Fibroblast of villous mesenchyme (primary cell): ENCODE measurements around the genes DENND2A and EPHB6.

- CAGE, long polyA plus RNA = no peak
Measured at GRCh38 chr7:140110667-140111476, 48.1 kb upstream of the PARP12 start.

DNA sequence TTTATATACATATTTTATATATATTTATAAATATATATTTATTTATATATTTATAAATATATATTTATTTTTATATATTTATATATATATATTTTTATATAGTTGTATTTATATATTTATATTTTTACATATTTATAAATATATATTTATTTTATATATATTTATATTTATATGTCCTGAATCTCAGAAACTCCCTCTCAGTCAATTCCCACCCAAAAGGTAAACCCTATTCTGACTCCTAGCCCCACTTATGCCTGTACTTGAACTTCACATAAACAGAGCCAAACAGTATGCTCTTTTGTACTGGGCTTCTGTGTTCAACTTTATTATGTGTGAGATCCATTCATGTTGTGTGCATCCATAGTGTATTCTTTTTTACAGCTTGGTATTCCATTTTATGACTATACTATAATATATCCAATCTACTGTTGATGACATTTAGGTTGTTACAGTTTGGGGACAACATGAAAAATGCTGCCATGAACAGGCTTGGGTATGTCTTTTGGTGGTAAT is 5.2 kb downstream of the KDM7A start:
- CAGE, long polyA plus RNA = no peak

- CAGE, long polyA plus RNA = no peak
Measured at GRCh38 chr7:140455627-140456090, 23.6 kb downstream of the MKRN1 start.

GRCh38 chr7:140518061-140518530 is 38.8 kb upstream of the MKRN1 start:
- CAGE, long polyA plus RNA = no peak

GRCh38 chr7:140533435-140533971 is 54.2 kb upstream of the MKRN1 start:
- CAGE, long polyA plus RNA = no peak

- CAGE, long polyA plus RNA = no peak
Measured at GRCh38 chr7:140573685-140574112, 66.9 kb downstream of the DENND2A start.

DNA sequence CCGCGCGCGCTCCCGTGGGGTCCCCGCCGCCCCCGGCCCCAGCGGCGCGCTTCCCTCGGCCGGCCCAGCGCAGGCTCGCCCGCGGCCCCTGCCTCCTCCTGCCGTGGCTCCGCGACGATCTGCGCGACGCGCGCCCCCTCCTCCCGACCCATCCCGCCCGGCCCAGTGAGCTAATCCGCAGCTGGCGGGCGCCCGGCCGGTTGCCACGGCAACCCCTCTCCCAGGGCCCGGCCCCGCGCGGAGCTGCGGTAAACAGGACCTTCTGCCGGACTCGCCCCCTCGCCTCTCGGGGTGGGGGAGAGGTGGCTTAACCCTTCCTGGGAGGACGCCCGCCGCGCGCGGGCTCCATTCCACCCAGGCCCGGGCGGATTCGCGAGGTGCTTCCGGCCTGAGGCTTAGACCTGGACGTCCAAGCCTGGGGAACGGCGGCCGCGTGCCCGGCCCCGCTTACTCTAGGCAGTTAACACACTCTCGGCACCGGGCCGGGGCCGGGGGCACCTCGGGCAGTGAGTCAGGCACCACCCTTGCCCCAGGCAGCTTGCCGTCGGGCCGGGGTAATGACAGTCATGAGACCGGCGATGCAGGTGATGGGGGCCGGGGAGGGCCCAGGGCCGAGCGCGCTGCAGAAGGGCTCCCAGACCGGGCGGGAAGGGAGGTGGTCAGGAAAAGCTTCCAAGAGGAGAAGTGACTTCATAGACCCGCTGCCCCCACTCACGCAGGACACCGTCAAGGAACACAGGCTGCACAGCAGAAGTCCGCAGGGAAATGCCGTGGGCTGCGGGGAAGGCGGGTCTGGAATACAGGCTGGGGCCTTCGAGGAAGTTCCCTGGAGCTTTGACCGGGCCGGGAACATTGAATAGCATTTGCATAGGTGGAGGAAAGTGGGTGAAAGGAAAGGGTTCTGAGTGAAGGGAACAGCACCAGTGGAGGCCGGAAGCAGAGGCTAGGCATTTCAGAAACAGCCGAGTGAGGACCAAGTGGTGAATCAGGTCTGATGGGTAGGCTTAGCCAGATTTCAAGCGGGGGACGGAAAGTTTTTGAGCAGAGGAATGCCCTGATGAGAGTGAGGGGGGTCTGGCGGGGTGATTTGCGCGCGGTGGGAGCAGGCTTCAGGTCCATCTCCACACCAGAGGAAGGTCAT is at the start of gene DENND2A:
DENND2A (minus strand) TSS at position 123 of the 1,141 bp plus-strand sequence.
- CAGE, long polyA plus RNA = no peak

GRCh38 chr7:140723769-140725218 is 27.8 kb downstream of the NDUFB2 start:
- CAGE, long polyA plus RNA = no peak

DNA sequence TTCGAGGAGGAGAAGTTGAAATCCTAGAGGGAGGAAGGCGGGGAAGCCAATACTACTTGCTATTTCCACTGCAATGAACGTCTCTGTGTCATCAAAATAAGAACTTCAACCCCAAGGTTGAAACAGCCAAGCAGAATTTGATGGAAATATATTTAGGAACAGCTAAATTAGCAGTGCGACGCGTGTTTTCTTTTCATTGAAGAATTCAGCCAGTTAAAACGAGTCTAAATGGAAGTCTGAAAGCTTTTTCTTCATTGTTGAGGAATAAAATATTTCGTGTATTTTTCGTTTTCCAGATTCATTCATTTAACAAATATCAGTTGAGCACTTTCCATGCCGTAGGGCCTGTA is 474 bp upstream of the BRAF start:
- CAGE, long polyA plus RNA = no peak

- CAGE, long polyA plus RNA = no peak
Measured at GRCh38 chr7:141072308-141072954, 1.4 kb upstream of the TMEM178B start.

DNA sequence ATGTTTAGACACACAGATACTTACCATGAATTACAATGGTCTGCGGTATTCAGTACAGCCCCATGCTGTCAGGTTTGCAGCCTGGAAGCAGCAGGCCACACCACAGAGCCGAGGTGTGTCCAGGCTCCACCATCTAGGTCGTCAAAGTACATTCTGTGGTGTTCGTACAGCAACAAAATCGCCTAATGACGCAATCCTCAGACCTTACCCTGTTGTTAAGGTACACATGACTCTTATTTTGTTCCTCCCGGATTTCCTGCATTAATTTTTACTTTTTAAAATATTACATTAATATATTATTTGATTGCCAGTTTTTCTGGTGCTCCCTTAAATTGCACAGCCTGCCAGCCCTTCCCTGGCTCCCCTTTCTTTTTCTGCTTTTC is 808 bp upstream of the SSBP1 start:
- CAGE, long polyA plus RNA = no peak

- CAGE, long polyA plus RNA = no peak
Measured at GRCh38 chr7:141776788-141776987, 214 bp downstream of the TAS2R4 start.

DNA sequence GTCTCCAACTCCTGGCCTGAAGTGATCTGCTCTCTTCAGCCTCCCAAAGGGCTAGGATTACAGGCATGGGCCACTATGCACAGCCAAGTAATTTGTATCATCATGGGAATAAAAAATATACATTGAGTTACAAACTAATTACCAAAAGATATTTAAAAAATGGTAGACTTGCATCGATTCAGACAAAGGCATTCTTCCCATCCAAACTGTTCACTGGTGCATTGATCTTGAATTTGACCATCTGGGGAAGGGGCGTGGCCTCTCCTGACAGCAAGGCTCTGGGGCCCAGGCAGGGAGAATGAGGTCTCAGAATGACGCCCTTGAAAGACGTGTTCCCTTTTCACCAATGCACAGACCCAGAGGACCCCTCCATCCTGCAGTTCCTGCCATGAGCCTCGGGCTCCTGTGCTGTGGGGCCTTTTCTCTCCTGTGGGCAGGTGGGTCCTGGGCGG is 91.0 kb upstream of the PRSS58 start:
- CAGE, long polyA plus RNA = no peak

DNA sequence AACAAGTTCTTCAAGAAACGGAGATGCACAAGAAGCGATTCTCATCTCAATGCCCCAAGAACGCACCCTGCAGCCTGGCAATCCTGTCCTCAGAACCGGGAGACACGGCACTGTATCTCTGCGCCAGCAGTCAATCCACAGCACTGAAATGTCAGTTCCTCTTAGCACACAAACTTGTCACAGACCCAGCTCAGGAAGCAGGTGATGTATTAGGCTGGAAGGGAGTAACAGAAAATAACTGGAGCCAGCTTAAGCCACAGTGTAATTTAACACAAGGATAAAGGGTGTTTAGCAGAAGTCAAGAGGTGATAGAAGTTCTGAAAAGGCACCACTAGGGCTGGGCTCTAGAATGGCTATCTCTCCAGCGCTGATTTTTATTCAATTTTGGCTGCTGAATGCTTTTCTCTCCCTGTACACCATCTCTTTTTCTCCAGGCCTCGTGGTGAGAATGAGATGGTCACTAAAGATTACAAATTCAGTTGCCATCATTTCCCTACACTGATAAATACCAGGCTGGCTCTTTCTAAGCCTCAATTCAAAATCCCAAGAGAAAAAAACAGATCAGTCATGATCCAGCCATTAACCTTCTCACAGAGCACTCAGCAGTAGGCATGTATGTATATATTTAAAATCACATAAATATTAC is 102.8 kb upstream of the PRSS1 start:
- CAGE, long polyA plus RNA = no peak

DNA sequence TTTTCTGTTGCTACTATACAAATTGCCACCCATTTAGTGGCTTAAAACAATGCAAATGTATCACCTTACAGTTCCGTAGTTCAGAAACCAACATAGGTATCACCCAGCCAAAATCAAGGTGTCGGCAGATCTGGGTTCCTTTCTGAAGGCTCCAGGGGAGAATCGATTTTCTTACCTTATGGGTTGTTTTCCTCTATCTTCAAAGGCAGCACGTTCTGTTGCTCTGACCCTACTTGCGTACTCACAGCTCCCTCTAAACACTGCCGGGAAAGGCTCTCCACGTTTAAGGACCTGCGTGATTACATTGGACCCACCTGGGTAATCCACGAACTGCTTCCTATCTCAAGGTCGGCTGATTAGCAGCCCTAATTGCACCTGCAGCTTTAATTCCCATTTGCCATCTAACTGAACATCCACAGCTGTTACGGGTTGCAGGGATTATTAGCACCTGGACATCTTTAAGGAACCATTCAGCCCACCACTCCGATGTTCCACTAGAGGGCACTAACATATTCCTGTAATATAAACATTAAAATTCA is 37.2 kb upstream of the PRSS1 start:
- CAGE, long polyA plus RNA = no peak

- CAGE, long polyA plus RNA = no peak
Measured at GRCh38 chr7:142807568-142808234, 36.9 kb downstream of the PRSS2 start.

GRCh38 chr7:142808235-142809203 is 37.7 kb downstream of the PRSS2 start:
- CAGE, long polyA plus RNA = no peak

- CAGE, long polyA plus RNA = no peak
Measured at GRCh38 chr7:142854873-142855349, at the start of gene EPHB6. EPHB6 (plus strand) TSS chr7:142855076.

GRCh38 chr7:142874778-142875249 is 10.7 kb downstream of the TRPV6 start:
- CAGE, long polyA plus RNA = no peak

DNA sequence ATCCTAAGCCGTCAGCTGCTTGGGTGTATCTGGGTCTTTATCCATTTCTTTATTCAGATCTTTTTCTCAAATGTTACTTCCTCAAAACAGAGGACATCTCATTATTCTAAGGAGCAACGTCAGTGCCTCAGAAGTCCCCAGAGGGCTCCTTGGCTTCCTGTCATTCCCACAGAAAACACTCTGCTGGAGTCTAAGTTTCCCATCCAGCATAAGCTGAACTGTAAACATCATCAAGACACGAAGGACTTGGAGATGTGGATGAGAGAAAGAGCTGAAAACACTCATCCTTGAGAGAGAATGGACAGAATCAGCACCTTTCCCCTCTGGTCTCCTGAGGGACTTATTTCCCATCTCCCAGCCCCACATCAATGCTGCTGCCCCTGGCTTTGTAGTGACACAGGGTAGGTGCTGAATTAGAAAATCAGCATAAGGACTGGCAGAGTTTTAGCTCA is 2.6 kb upstream of the OR6V1 start:
- CAGE, long polyA plus RNA = no peak